ENCODE measurements around a stretch of chr1.

DNA sequence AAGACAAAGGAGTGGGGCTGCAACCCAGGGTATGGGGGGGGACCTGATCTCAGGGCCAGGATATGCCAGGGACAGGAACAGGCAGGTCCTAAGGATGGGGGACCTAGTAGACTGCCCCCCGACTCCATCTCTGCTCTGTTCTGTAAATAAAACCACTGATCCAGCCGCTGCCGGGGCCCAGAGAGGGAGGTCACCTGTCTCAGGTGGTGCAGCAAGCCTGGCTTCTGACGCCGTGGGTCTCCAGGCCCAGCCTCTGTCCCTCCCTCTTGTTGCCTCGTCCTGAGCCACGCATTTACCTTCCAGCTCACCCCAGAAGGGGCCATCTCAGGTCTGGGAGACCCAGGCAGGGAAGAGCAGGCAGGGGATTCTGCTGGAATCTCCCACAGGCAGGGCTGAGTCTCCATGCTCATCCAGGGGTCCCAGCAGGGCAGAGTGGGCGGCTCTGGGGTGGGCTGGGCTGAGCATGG, 13.4 kb downstream of the RUNX3 start:
- RRBS, result no CpG with 5 or more reads among the region's 8 CpGs

GRCh38 chr1:24921980-24923117, 7.7 kb downstream of the RUNX3 start:
- RRBS, result no CpG with 5 or more reads among the region's 15 CpGs

GRCh38 chr1:24923141-24923949, 6.7 kb downstream of the RUNX3 start:
- RRBS, result no CpG with 5 or more reads among the region's 16 CpGs

- RRBS, result no CpG with 5 or more reads among the region's 26 CpGs
Measured at GRCh38 chr1:24927372-24928438, 2.4 kb downstream of the RUNX3 start.

DNA sequence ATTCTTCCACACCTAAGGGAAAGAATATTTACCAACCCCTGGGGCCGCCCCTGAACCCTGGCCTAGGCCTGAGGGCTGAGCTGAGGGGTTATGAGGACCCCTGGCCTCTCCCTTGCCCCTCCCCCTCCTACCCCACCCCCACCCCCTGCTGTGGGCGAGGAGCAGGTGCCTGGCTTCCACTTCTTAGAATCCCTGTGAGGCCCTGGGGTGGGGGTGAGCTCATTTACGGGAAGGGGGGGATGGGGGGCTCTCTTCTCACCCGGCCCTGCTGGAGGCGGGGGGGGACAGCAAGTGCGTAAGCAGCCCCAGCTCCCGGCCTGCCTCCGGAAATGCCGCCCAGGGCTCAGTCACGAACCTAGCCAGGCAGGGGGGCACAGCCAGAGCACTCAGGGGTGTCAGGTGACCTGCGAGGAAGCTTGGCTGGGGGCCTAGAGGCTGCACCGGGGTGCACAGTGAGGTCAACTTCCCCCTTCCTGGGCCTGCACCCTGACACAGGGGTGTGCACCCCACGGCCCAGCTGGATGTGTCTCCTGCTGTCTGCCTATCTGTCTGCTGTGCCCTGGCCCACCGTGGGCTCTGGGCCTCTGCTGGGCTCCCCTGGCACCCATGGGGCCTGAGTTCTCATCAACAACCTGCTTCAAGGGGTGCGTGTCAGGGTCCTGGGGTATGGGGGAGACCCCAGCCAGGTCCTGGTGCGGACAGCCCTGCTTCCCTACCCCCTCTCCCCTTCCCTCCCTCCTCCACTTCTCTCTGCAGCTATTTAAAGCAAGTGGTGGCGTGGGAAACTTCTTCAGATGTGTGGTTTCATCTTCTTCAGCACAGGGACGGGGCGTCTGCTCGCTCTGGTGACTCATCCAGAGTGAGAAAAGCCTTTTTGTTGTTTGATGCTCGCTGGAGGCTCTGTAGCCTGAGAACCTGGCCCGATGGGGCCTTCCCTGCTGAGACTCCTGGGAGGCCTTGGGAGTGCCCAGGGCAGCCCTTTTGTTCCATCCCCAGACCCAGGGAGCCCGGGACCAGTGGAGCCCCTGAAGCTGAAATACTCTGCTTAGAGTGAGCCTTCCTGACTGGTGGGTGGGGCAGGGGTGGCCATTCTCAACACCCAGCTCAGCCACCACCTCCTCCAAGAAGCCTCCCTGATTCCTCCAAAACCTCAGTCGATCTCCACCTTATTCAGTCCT, 92.5 kb upstream of the RUNX3 start:
- RRBS, result 52% methylated on average over 9 of the region's 24 CpGs

- RRBS, result no CpG with 5 or more reads among the region's 14 CpGs
Measured at GRCh38 chr1:25099167-25100009, 132.9 kb downstream of the SYF2 start.

DNA sequence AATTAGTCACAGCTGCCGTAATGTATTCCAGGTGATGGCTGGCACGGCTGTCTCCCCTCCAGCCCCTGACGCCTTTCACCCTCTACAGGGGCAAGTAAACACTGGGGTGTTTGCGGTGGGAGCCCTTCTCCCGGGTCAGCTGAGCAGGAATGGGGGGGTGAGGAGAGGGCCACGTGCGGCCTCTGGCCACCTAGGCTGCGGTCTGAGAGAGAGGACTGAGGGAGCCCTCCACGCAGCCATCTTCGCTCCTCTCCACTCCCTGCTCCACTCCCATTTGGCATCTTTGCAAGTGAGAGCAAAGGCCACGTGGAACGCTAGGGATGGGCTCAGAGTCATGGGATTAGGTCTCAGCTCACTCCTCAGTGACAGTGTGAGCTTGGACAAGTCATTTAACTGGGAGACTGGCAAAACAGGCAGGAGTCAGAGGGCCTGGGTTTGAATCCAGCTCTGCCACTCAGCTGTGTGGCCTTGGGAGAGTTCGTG, 125.1 kb downstream of the SYF2 start:
- RRBS, result no CpG with 5 or more reads among the region's 13 CpGs

DNA sequence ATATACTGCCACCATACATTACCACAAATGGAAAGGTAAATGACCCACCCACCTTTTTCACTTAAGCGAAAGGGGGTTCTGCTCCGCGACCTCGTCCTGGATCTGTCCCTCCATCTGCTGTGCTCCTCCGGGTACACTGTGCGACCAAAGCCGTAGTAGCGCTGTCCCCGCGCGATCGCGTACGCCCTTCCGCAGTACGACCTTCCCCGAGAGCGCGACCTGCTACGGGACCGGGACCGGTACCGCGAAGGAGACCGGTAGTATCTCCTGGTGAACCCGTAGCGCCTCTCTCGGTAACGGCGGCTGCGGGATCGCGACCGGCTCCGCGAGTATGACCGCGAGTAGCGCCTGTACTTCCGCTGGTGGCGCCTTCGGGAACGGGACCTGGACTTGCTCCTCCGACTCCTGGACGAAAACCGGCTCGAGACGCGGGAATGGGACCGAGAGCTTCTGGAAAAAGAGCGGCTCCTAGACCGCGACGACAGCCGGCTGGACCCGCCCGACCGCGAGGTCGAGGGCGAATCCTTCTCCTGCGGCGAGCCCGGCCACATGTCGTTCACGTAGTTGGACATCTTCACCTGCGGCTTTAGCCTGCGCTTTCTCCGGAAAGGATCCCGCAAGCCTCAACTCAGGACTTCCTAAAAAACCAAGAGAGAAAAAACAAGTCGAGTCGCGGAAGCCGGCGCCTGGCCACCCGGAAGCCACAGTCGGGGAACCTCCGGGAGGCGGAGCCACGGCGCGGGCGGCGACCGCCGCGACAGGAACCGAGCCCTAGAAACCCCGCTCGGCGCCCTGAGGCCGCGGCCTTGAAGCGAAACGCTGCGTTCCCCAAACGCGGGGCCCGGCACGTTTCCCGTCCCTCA, 631 bp downstream of the RSRP1 start:
- RRBS, result 2% methylated on average over 65 of the region's 101 CpGs

DNA sequence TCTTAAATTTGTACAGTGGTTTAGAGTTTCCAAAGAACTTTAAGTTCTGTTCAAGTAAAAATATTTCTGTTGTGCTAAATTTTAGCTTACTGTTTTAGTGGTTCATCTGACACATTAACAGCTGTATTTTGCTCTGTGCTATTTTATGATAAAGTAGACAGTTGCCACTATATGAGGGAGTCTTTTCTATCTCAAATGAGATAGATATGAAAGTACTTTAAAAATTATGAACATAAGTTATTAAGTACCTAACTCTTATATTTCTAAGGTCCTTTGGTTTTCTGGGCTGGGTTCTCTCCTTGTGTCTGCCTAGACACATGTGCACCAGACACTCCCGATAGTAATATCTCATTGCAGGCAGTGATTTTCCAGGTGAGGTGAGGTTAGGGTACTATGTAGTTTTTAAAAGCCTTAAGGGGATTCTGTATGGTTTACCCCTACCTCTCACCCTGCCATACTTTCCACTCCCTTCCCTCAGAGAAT, 3.8 kb downstream of the MACO1 start:
- RRBS, result no CpG with 5 or more reads among the region's 1 CpG

DNA sequence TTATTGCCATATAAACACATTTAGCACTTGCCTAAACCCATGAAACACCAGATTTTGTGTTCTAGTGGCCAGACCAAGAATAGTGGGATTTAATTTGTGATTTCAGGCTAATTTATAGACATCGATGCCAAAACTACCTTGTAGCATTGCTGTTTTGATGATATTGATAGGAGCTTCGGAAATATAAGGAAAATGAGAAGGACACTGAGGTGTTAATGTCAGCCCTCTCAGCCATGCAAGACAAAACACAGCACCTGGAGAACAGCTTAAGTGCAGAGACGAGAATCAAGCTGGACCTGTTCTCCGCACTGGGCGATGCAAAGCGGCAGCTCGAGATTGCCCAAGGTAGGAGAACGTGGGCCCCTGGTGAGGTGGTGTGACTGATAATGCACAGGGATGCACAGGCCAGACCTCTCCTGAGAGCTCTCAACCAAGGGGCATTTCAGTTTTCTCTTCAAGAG, 52.1 kb upstream of the LDLRAP1 start:
- RRBS, result no CpG with 5 or more reads among the region's 8 CpGs

- RRBS, result no CpG with 5 or more reads among the region's 9 CpGs
Measured at GRCh38 chr1:25494221-25494773, 49.1 kb upstream of the LDLRAP1 start.

GRCh38 chr1:25506185-25507397, 36.8 kb upstream of the LDLRAP1 start:
- RRBS, result no CpG with 5 or more reads among the region's 42 CpGs

GRCh38 chr1:25550502-25551041, 7.2 kb downstream of the LDLRAP1 start:
- RRBS, result no CpG with 5 or more reads among the region's 3 CpGs

DNA sequence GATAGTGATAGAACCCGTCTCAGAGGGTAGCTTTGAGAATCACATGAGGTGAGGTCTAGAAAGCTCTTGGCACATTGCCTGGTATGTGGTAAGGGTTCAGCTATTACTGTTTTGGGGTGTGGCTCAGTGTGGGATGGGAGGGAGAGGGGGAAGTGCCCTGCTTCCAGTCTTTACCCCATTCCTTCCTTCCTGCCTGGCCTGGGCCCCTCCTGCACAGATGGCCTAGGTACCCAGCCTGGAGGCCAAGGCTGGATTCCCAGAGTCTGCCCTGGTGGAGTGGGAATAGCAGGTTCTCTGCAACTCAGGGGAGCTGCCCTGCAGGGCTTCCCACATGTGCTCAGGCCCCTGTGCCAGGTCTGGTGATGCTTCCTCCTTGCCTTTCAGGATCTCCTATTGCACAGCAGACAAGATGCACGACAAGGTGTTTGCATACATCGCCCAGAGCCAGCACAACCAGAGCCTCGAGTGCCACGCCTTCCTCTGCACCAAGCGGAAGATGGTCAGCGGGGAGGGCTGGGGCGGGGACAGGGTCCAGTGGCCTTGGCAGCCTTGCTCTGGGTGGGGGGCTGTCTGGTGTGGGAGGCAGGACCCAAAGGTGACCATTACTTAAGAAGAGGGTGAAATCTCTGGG, 13.5 kb downstream of the LDLRAP1 start:
- RRBS, result no CpG with 5 or more reads among the region's 8 CpGs

- RRBS, result no CpG with 5 or more reads among the region's 20 CpGs
Measured at GRCh38 chr1:25569392-25570415, 26.3 kb downstream of the LDLRAP1 start.

- RRBS, result no CpG with 5 or more reads among the region's 22 CpGs
Measured at GRCh38 chr1:25695539-25696489, 79.2 kb downstream of the MAN1C1 start.

DNA sequence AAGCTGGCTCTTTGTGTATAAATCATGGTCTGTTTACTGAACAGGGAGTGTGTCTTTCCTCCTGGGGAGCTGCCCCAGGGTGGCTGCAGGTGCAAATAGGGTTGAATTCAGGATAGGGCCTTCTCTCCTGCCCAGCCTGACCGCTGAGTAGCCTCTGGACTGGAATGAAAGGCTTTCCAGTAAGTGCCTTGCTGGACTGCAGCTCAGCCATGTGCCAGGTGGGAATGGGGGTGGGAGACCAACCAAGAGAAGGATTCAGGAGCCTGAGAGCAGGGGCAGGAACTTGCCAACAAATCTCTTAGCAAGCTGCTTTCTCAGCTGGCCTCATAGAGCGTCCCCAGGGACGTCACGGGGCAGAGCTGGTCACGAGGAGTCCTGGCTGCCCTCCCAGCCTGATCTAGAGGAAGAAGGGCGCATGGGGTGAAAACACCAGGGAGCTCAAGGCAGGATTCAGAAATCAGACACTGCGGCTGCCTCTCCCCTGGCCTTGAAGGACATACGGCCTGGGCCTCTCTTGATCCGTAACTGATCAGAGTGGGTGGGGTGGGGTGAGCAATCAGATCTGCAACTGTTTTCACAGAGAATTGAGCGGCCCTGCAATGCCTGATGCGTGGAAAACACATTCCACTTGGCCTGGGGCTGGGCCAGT, 56.5 kb upstream of the SELENON start:
- RRBS, result no CpG with 5 or more reads among the region's 11 CpGs

- RRBS, result no CpG with 5 or more reads among the region's 15 CpGs
Measured at GRCh38 chr1:25754592-25755297, 45.2 kb upstream of the SELENON start.

GRCh38 chr1:25775393-25775949, 24.5 kb upstream of the SELENON start:
- RRBS, result no CpG with 5 or more reads among the region's 5 CpGs

All from T47D (cell line).